Mesenteric fat pad (tissue), 1 donor: ENCODE data around the genes BEST1 and GANAB.

GRCh38 chr11:61516214-61516908, 7.8 kb downstream of the LRRC10B start:
- PRO-cap = no peak

DNA sequence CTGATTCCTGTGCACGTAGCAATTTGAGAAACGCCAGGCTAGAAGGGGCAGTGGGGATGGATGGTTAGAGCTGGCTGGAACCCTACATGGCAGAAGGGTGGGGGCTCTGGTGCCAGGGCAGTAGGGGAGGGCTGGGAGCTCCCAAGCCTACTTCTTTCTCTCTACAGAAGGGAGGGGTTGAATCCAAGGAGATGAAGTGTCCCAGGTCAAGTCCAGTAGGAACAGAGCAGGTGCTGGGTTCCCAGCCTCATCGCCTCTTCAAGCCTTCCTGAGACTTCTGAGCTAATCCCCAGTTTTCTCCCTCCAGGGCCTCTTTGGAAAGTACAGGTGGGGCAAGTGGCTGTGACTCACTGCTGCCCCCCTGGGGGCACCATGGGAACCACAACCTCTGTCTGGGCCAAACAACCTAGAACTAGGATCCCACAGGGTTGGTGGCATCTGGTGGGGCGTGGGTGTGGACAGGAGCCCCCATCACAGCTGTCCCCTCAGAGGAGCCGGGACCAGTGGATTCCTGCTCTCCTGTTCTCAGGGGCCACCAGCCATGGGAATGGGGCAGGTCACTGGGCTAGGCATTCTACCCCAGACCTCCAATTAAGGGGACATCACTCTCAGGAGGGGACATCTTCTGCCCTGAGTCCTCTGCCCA, 23.6 kb downstream of the LRRC10B start:
- PRO-cap = no peak

- PRO-cap = no peak
Observed at GRCh38 chr11:61539032-61539314, 30.4 kb downstream of the LRRC10B start.

- PRO-cap = no peak
Observed at GRCh38 chr11:61610812-61611441, 30.1 kb upstream of the SYT7 start.

- PRO-cap = no peak
Observed at GRCh38 chr11:61777050-61777901, 15.1 kb downstream of the TMEM258 start.

GRCh38 chr11:61833465-61834043, 5.5 kb downstream of the FADS2 start:
- PRO-cap = no peak

GRCh38 chr11:61876231-61876961, 14.9 kb downstream of the FADS3 start:
- PRO-cap = no peak

DNA sequence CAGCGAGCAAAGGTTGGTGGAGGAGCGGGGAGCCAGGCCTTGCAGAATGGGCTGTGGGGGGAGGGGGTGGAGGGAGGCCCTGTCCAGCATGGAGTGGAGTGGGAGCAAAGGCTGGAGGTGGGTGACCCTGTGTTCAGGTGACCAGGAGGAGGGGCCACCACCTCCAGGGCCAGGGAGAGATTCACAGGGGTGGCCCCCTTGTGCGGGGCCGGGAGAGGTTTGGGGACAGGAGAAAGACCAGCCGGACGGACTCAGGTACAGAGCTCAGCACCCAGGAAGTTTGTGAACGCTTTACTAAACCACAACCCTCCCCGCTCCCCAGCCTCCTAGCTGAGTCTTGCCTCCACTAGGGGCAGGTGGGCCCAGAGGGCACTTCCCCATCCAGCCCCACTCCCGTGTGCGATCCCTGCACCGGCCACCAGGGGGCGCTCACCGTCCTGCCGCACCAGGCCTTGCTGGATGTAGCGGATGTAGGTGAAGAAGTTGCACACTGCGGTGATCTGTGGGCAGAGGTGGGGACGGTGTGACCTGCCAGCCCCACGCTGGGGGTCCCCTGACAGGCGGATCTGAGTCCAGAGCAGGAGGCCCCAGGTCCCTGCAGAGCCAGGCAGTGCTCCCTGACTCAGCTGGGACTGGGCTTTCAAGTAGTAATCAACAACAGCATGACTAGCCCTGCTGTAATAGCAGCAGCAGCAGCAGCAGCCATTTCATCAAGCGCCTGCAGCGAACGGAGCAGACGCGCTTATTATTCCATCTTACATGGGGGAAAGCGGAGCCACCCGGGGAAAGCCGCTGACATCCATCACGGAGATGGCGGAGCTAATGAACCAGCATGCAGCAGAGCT, 7.8 kb upstream of the FADS3 start:
- PRO-cap = no peak

DNA sequence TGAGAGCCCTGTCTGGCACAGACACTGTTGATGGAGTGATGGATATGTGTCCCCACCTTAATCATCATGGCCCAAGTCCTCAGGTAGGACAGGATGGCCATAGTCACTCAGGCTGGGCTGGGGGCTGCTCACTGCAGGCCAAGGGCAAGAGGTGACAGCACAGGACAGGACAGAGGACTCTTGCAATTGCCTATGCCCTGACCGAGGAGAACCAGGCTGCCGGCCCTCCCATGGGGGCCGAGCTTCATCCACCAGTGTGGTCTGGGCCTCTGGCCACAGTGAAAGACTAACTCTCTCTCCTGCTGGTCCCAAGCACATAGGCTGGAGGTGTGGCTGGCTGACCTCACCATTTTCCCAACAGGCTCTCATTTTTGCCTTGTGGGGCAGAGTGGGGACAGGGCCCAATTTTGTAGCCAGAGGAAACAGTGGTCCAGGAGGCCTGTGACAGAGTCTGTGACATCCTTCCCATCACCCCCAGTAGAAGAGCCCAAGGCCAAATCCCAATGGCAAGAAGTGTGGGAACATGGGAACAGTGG, 6.6 kb downstream of the RAB3IL1 start:
- PRO-cap = no peak

DNA sequence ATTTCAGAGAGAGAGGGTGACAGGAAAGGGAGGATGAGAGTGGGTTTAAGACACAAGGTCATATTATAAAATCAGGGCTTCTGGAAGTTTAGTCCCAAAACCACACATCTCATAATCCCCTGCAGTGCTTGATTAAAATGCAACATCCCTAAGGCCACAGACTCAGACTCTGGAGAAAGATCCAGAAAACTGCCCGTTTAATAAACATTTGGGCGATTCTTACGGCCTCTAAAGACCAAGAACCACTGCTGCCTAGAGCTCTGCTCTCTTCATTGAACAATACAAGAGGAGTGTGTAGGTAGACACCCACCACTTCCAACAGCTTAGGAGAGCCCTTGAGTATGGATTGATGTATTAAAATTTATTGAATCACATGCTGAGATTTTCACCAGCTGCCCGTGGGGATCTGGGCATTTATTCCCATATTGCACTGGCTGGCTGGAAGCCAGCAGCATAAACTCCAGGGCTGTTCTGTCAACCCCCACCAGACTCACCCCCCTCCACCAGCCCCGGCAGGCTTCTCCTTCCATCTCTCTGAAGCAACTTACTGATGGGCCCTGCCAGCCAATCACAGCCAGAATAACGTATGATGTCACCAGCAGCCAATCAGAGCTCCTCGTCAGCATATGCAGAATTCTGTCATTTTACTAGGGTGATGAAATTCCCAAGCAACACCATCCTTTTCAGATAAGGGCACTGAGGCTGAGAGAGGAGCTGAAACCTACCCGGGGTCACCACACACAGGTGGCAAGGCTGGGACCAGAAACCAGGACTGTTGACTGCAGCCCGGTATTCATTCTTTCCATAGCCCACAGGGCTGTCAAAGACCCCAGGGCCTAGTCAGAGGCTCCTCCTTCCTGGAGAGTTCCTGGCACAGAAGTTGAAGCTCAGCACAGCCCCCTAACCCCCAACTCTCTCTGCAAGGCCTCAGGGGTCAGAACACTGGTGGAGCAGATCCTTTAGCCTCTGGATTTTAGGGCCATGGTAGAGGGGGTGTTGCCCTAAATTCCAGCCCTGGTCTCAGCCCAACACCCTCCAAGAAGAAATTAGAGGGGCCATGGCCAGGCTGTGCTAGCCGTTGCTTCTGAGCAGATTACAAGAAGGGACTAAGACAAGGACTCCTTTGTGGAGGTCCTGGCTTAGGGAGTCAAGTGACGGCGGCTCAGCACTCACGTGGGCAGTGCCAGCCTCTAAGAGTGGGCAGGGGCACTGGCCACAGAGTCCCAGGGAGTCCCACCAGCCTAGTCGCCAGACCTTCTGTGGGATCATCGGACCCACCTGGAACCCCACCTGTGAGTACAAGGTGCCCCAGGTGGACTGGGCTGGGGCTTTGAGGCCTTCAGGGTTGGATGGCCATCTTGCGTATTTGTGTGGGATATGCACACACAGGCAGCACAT, at the start of gene BEST1:
Gene BEST1, plus strand, starts transcription at position 1,216 of the 1,398 bp plus-strand sequence.
- PRO-cap = no peak

DNA sequence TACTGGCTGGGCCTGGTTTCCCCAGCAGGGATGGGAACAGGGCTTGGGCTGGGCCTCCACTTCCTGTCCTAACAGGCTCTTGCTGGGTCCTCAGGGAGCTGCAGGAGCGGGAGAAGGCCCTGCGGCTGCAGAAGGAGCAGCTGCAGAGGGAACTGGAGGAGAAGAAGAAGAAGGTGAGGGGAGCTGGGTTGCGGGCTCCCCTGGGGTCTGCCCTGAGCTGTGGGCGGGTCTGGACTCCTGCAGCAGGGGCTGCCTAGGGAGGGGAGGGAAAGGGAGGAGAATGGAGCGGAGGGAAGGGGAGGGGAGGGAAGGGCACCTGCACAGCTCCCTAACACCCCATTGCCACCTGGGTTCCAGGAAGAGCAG, 24.6 kb downstream of the INCENP start:
- PRO-cap = no peak

GRCh38 chr11:62360574-62361040, 23.4 kb downstream of the ASRGL1 start:
- PRO-cap = no peak

- PRO-cap = no peak
Observed at GRCh38 chr11:62462099-62462660, 43.3 kb downstream of the SCGB1A1 start.

DNA sequence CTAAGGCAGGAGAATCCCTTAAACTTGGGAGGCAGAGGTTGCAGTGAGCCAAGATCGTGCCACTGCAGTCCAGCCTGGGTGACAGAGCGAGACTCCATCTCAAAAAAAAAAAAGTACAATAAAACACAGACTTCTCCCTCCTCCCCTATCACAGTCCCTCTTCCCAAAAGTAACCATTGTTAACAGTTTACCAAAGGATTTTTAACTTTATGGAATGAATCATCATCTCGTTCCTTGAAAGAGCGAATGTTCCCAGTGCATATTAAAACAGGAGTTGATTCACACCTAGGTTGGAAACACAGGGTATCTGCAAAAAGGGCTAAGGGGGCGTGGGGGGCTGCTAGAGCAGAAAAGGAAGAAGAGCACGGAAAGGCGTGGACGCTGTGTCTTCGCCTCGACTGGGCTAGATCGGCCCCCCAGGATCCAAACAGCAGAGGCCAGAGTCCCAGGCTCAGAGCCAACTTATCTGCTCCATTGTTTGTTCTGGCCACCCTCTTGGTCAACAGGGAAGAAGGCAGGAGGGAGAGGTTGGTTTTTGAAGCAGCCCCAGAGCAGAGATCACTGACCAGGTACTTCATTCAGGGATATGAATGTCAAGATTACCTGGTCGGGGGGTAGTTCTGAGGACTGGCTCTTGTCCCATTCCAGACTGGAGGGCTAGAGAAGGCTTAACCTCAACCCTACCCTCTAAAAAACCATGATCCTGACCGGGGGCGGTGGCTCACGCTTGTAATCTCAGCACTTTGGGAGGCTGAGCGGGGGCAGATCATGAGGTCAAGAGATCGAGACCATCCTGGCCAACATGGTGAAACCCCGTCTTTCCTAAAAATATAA, 2.2 kb upstream of the AHNAK start:
- PRO-cap = no peak

GRCh38 chr11:62571310-62571988, 2.2 kb downstream of the EEF1G start:
- PRO-cap = no peak

GRCh38 chr11:62600537-62600890, 1.2 kb downstream of the MTA2 start:
- PRO-cap = no peak

GRCh38 chr11:62646438-62647288, at the start of gene GANAB:
GANAB (minus strand) TSS chr11:62646613.
- PRO-cap = unidirectional peak, minus-strand start at chr11:62646613

- PRO-cap = no peak
Observed at GRCh38 chr11:62666271-62667226, 1.4 kb downstream of the CSKMT start.

DNA sequence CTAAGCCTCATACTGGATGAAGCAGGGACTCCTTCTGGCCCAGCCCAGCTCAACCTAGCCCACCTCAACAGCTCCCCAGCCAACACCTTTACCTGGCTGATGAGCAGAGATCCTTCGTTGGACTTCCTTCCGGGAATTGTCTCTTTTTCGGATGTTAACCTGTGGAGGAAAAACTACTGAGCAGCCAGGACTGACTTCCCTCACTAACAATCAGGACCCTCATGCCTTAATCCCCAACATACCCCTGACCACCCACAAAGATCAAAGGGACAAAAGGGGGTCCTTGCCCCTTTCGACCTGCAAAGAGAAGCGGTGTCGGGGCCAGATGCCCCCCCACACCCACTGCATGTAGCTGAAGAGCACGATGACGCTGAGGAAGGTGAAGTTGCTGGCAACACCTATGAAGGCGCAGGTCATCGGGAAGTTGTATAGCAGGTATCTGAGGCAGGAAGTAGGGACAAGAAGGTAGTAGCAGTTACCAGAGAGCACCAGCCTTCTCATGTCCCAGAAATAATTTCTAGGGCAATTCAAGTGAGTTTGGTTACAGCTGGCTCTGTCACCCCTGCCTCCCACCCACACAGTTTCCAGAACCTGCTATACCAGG, 1.8 kb upstream of the LRRN4CL start:
- PRO-cap = no peak

GRCh38 chr11:62694680-62695322, 5.5 kb upstream of the LRRN4CL start:
- PRO-cap = no peak